Measurements from ENCODE around the genes AMPD1 and NHLH2.

DNA sequence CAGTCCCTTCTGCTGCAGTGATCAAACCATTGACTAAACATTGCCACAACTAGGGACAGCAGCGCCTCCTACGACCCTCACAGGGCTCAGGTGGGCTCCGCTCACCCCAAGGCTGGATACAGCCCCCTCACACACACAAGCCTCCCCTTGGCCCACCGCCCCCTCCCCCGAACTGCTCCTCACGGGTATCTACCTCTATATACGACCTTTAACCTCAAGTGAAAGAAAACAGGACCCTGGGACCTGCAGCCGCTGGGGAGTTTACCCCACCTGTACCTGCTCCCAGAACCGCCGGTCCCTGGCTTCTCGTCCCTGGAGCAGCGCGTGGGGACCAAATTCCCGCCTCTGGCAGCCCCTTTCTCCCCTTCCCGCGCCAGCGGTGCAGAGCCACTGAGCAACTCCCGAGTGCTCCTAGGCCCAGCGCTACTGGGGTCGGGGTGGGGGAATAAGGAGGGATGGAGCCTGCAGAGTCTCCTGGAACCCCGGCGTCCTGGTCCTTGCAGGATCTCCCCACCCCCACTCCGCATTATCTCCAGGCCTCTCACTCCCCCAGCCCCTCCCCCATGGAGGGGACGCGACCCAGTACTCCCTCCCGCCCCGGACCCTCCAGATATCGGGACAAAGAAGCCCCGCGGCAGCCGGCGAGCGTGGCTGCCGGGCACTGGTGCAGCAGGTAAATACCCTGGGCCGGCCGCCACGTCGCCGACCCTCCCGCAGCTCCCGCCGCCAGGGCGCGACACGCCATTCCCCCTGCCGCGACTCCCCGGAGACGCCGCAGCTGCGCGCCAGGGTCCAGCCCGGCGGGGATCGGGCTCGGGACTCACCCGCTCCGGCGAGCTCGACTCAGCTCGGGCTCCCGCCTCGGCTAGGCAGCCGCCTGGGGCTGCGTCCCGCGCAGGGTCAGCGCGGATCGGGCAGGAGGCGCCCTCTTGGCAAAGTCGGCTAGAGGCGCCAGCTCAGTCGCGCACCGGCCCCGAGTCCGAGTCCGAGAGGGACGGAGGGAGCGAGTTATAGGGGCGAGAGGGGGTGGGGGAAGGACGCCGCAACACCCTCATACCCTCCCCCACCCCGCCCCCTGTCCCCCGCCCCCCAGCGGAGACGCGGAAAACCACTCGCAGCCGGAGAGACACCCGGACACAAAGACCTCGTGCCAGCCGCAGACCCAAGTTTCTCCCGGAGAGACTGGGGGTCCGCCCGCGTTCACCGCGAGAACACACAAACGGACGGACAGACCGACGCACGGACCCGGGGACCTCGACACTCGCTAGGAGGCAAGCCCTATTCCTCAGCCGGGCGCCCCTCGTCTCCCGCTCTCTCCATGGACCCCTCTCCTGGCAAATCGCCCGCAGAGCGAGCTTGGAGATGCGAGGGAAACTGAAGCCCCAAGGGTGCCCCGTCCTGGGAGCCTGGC is 1.2 kb downstream of the SYT6 start:
- RRBS: 20% methylated on average over 36 of the region's 117 CpGs

- RRBS: no CpG with 5 or more reads among the region's 2 CpGs
Measured at GRCh38 chr1:114414259-114414952, 96.6 kb downstream of the TRIM33 start.

DNA sequence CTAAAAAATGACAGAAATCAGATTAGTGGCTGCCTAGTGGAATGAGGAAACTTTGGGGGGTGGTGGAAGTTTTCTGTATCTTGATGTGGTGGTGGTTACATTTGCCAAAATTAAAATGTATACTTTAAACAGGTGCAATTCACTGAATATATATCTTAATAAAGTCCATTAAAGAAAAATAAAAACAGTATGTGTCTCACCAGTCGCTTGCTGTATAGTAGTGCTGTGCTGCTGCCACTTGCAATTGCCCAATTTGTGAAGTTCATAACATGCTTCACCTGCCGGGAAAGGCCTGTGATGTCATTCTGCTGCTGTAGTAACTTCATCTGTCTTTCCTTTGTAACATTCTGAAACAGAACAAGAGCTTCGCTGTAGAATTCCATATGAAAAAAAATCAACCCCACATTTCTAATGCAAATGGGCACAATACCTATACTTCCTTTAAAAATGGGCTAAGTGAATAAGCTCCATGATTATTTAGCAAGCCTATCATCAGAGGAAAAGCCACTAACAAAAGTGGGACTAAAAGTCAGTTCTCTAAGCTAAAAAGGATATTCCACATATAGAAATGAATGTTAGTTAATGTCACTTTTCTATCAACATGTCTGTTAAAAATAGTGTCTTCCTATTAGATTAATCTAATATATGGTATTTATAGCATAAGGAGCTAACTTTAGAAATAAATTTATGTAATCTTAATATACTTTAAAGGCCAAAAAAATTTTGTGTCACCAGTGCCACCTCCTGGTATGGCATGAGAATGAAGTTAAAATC is 83.3 kb downstream of the TRIM33 start:
- RRBS: no CpG with 5 or more reads among the region's 3 CpGs

DNA sequence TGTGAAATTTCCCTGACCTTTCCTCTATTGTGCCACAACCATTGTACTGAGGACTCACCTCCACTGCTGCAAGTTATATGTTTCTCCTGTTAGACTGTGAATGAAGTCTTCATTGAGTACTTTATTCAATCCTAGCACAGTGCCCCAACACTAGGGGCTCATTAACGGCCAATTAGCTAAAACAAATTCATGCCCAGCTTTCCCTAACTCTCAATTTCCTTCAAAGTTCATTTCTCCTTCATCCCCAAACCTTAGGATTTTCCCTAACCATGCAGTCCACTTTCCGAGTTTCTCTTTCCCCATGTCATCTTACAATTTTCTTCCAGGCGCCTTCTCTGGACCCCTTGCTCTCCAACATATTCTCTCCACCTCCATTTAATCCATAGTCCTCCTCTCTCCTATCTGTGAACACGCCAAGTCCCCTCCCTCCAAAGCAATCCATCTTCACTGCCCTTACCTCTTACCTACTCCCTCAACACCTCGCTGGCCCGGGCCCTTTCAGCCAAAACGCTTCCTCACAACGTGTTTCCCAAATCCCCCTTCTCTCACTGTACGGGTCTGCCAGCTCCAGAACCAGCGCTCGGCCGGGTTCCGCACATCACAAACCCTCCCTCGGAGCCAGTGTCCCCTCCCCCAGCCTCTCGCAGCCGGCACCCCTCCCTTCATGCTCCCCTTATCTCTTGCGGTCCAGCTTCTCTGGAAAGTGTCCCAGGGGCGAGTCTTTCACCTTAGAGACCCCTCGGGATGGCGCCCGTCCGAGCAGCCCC is 1.1 kb downstream of the TRIM33 start:
- RRBS: under 1% methylated on average over 11 of the region's 22 CpGs

GRCh38 chr1:114695055-114695930 is at the start of gene AMPD1:
AMPD1 (minus strand) TSS chr1:114695546.
- RRBS: no CpG with 5 or more reads among the region's 5 CpGs

- RRBS: no CpG with 5 or more reads among the region's 6 CpGs
Measured at GRCh38 chr1:114717402-114718195, 1.0 kb upstream of the NRAS start.

DNA sequence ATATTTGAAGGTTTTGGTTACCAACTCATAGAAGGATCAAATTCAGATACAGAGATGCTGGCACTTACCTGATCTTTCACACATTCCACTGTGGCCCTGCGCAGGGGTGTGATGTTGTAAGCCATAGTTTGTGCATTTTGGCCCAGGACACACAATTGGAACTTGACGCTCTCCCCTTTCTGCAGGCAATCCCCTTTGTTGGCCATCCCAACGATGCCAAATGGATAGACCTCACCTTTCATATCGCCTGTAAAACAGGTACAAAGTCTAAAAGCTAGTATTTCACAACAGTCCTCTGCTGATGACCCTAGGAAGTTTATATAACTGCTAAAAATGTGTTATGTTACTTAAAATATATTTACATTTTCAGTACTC is 3.9 kb upstream of the NRAS start:
- RRBS: no CpG with 5 or more reads among the region's 4 CpGs

GRCh38 chr1:115168887-115169245 is 79.6 kb upstream of the TSPAN2 start:
- RRBS: no CpG with 5 or more reads among the region's 5 CpGs

DNA sequence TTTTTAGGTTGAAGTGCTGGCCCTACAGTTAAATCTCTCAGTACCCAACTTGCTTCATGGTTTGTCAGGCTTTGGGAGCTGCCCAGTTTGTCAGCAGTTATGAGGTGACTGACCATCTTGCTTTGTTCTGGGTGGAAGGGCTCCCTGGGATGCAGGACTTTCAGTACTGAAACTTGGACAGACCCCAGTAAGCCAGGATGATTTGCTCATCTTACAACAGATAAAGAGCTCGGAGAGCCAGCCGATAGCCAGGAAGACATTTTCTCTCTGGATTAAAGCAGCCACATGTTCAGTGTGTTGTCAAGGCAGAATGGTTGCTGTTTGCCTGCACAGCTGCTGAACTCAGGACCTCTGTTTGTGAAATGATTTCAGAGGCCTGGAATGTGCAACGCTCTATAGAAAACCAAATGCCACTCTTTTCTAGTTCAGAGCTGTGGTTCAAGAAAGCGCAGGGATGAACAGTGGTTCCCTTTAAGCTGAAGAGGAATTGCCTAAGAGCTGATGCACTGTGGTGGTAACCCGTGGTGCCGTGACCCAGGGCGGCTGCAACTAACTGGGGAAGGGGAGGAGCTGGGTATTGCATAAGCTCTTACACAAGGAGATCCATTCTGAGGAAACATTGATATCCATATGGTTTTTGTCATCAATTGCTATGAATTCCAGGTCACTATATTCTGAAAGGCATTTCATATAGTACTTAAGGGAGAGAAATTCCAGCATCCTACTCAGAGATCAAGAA is 40.7 kb downstream of the CASQ2 start:
- RRBS: no CpG with 5 or more reads among the region's 7 CpGs

DNA sequence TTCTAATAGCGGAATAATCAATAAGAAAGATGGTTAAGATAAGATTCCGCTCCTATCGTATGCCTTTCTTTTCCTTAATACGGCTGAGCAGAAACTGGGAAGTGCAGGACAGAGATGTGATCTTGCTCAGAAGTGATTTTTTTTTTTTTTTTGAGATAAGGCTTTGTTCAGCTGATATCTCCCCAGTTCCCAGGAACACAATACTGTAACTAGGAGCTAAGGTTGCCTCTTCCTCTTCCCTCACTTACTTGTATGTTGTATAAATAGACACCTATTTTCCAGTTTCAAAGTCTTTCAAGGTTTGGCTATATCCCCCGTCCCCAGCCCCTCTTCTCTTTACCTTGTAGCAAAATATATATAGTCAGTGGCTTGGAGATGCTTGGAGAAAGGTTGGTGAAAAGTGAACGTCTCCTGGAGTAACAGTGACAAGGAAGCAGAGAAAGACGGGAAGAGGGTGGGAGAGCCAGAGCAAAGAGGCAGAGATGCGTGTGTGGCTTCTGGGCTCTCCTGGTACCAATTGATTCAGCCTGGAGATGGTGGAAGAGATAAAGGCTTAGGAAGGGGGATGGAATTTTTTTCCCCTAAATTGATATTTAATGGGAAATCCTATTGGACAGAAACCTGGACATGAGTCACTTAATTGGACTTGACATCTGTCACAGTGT is at the start of gene NHLH2:
Gene NHLH2, minus strand, starts transcription at position 519 of the 665 bp plus-strand sequence.
- RRBS: no CpG with 5 or more reads among the region's 8 CpGs

GRCh38 chr1:115924657-115925292 is 51.5 kb upstream of the SLC22A15 start:
- RRBS: no CpG with 5 or more reads among the region's 6 CpGs

DNA sequence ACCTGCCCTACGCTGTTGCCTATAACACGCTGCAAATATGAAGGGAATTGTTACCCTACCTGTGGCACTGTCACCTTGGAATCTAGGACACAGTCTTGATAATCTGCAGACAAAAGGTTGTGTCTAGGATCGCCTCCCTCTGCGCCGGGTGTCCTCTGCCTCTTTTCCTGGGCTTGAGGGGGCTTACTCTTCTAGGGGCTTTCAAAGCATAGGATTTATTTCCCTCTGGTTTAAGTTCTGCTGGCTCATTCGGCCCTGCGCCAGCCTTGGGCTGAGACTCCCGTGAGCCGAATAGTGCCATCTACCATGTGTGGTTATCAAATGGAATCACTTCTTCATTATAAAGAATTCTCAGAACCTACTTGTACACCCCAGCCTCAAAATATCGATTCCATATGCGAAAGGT is 728 bp downstream of the SLC22A15 start:
- RRBS: no CpG with 5 or more reads among the region's 11 CpGs

GRCh38 chr1:116387634-116388363 is 14.8 kb downstream of the ATP1A1 start:
- RRBS: no CpG with 5 or more reads among the region's 9 CpGs

DNA sequence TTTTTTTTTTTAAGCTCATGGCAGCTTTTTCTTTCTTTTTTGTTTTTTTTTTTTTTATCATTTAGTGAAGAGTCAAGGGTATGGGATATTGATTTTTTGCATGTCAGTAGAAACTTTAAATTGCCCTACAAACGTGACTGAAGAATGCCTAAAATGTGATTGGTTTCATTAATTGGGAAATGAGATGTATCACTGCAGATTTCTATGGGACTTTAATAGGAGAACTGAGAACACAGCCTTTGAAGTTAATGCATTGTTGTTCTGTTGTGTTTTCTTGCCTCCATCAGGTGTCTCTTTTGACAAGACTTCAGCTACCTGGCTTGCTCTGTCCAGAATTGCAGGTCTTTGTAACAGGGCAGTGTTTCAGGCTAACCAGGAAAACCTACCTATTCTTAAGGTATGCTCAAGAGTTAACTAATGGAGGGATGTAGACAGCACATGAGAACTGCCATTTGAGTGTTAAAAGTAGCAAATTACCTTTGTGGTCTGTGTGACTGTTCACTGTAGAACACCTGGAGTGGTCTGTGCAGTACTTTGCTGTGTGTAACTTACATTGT is 17.5 kb downstream of the ATP1A1 start:
- RRBS: no CpG with 5 or more reads among the region's 1 CpG

DNA sequence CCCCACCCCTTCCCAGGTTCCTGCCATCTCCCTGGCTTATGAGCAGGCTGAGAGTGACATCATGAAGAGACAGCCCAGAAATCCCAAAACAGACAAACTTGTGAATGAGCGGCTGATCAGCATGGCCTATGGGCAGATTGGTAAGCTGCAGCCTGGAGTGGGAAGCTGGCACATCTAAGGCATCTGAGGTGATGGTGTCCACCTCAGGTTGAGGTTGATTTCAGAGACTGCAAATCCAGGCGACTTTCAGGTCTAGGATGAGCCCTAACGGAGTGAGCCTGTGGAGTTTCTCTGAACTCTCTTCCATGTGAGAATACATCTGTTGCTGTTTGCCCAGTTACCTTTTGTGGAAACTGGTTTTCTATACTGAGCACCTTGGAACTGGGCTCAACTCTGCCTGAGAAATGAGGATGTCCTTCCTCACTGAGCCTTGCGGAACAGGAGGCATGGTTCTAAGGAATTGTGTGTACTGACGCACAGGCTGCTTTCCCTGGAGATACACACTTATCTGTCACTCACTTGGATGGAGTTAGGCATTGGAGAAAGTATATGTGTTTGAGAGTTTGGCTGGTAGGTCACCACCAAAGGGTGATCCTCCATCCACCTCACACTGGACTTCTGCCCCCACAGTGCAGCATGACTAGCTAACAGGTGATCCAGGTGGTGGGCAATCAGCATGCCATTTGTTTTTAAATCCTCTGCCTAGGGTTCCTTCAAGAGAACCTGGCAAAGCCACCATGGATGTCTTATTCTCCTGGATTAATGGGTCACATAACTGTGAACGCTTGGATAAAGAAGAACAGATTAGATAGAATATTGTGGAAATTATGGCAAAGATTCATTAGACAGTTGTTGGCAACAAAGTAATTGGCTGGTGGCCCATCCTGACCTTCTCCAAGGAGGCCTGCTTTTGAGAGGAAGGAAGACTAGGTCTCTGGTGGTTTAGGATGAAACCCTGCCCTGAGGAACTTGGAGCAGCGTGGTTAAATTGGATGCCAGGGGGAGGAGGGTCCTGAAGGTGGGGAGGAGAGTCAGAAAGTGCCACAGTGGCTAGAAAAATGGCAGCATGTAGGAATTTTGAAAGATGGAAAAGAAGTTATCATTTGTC is 26.7 kb downstream of the ATP1A1 start:
- RRBS: no CpG with 5 or more reads among the region's 7 CpGs

DNA sequence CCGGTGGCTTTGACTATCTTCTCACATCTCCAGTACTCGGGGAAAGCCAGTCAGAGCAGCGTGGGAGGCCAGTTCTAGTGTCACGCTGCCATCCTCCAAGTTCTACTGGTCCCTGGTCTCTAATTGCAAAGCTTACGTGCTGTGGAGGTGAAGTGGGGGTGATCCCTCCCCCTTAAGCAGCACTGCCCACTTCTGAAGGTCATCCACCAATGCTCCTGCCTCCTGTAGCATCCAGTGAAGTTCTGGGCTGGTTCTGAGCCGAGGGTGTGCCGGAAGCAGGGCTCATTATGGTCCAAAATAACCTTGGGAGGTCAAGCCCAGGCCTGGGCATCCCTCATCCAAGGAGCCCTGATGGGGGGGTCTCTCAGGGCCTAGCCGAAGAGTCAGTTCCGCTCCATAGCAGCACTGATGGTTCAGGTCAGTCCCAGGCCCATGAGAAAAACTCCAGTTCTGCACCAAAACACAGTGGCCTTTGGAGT is 94.9 kb downstream of the CD58 start:
- RRBS: no CpG with 5 or more reads among the region's 9 CpGs

- RRBS: no CpG with 5 or more reads among the region's 2 CpGs
Measured at GRCh38 chr1:116482450-116483030, 88.3 kb downstream of the CD58 start.

GRCh38 chr1:116493078-116494089 is 77.4 kb downstream of the CD58 start:
- RRBS: no CpG with 5 or more reads among the region's 32 CpGs

- RRBS: no CpG with 5 or more reads among the region's 7 CpGs
Measured at GRCh38 chr1:116494644-116495597, 75.9 kb downstream of the CD58 start.

DNA sequence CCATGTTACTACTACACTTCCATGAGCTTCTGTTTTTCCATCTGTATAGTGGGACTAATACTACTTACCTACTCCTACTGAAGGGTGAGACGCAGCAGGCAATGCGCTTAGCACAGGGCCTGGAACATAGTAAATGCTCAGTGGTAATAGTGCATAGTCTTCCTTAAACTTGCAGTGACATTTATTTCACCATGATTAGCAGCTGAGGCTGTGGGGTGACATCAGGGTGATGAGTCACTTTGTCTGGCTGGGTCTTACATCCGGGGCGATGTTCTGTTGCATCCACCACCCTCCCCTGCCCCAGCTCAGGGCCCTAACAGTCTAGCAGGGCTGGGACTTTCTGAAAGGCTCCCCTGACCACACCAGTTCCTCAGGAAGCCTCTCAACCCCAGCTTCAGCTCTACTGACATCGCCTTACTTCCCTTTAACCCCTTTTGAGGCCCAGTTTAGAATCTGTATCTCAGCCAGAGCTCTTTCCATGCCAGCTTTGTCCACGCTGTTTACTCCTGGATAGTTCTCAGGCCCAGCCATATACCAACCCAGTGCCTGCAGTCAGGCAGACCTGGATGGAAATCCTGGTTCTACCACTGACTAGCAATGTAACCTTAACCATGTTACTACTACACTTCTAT is 66.4 kb downstream of the CD58 start:
- RRBS: no CpG with 5 or more reads among the region's 6 CpGs